ENCODE measurements around the gene GPC5.

GRCh38 chr13:80504521-80504817, 163.5 kb upstream of the SPRY2 start:
- PRO-cap, 6 experiments, result peak in 1 of 6 experiments; most common plus-strand start chr13:80504700 (in 1)
- RAMPAGE, long total RNA, 2 experiments, result no peak in any of the 2 experiments
- RRBS, result no CpG with 5 or more reads among the region's 3 CpGs

GRCh38 chr13:80716506-80716982, 375.6 kb upstream of the SPRY2 start:
- PRO-cap, 6 experiments, result no peak in any of the 6 experiments
- RAMPAGE, long total RNA, 2 experiments, result no peak in any of the 2 experiments
- RRBS, result no CpG with 5 or more reads among the region's 3 CpGs

- PRO-cap, 6 experiments, result peak in 2 of 6 experiments; most common plus-strand start chr13:80900756 (in 2); most common minus-strand start chr13:80900707 (in 1)
- RAMPAGE, long total RNA, 2 experiments, result no peak in any of the 2 experiments
Observed at GRCh38 chr13:80900650-80900936, 559.7 kb upstream of the SPRY2 start.

- PRO-cap, 6 experiments, result peak in 2 of 6 experiments; most common minus-strand start chr13:80969611 (in 2)
- RAMPAGE, long total RNA, 2 experiments, result no peak in any of the 2 experiments
- RRBS, result no CpG with 5 or more reads among the region's 4 CpGs
Observed at GRCh38 chr13:80969362-80969753, 628.4 kb upstream of the SPRY2 start.

DNA sequence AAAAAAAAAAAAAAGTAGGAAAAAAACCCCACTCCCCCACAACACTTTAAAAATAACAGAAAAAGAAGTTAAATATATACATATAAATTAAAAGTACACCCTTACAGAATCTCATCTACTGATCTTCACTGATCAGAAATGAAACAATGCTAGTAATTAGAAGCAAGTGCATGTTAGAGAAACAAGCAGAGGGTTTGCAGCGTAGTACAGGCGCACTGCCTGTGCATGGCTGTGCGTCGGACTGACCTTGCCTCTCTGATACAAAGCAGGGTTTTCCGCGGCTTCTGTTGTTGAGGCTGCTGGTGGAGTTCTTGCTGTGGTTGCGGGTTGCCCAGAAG, 547 bp downstream of the SLITRK1 start:
- PRO-cap, 6 experiments, result no peak in any of the 6 experiments
- RAMPAGE, long total RNA, 2 experiments, result no peak in any of the 2 experiments
- RRBS, result no CpG with 5 or more reads among the region's 7 CpGs

DNA sequence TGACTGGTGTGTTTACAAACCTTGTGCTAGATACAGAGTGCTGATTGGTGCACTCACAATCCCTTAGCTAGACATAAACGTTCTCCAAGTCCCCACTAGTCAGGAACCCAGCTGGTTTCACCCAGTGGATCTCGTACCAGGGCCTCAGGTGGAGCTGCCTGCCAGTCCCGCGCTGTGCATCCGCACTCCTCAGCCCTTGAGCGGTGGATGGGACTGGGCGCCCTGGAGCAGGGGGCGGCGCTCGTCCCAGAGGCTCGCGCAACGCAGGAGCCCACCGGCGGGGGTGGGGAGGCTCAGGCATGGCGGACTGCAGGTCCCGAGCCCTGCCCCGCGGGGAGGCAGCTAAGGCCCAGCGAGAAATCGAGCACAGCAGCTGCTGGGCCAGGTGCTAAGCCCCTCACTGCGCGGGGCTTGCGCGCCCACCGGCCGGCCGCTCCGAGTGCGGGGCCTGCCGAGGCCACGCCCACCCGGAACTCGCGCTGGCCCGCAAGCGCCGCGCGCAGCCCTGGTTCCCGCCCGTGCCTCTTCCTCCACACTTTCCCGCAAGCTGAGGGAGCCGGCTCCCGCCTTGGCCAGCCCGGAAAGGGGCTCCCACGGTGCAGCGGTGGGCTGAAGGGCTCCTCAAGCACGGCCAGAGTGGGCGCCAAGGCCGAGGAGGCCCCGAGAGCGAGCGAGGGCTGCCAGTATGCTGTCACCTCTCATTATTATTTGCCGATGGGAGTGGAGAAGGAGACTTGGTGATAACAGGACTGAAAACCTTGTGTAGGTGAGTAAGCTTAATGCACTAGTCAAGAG, 204.2 kb upstream of the SLITRK1 start:
- PRO-cap, 6 experiments, result no peak in any of the 6 experiments
- RAMPAGE, long total RNA, 2 experiments, result no peak in any of the 2 experiments
- RRBS, result no CpG with 5 or more reads among the region's 55 CpGs

DNA sequence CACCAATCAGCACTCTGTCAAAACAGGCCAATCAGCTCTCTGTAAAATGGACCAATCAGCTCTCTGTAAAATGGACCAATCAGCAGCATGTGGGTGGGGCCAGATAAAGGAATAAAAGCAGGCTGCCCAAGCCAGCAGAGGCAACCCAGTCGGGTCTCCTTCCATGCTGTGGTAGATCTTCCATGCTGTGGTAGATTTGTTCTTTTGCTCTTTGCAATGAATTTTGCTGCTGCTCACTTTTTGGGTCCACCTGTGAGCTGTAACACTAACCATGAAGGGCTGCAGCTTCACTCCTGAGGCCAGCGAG, 593.7 kb downstream of the SLITRK6 start:
- PRO-cap, 6 experiments, result no peak in any of the 6 experiments
- RAMPAGE, long total RNA, 2 experiments, result no peak in any of the 2 experiments
- RRBS, result no CpG with 5 or more reads among the region's 2 CpGs

DNA sequence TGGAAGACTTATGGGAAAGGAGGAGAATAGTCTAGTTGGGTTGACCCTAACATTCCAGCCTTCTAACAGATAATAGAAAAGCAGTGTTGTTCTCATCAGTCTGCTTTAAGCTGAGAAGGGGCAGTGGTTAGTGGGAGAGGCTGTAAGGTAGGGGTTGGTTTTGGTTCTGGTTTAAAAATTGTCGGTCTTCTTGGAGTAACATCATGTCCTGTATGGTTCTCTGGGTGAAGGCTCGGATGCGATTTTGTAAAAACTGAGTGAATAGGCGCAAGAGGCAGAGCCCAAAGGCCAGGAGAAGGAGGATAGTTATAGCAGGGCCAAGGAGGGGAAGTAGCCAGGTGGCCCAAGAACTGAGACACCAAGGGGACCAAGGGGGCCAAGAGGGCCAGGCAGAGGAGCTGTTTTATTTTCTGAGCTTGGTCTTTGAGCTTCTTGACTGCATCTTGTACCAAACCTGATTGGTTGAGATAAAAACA, 913.5 kb upstream of the SLITRK5 start:
- PRO-cap, 6 experiments, result no peak in any of the 6 experiments
- RAMPAGE, long total RNA, 2 experiments, result no peak in any of the 2 experiments
- RRBS, result no CpG with 5 or more reads among the region's 4 CpGs

GRCh38 chr13:91134454-91134786, 264.0 kb upstream of the GPC5 start:
- PRO-cap, 6 experiments, result no peak in any of the 6 experiments
- RAMPAGE, long total RNA, 2 experiments, result no peak in any of the 2 experiments
- RRBS, result no CpG with 5 or more reads among the region's 6 CpGs

DNA sequence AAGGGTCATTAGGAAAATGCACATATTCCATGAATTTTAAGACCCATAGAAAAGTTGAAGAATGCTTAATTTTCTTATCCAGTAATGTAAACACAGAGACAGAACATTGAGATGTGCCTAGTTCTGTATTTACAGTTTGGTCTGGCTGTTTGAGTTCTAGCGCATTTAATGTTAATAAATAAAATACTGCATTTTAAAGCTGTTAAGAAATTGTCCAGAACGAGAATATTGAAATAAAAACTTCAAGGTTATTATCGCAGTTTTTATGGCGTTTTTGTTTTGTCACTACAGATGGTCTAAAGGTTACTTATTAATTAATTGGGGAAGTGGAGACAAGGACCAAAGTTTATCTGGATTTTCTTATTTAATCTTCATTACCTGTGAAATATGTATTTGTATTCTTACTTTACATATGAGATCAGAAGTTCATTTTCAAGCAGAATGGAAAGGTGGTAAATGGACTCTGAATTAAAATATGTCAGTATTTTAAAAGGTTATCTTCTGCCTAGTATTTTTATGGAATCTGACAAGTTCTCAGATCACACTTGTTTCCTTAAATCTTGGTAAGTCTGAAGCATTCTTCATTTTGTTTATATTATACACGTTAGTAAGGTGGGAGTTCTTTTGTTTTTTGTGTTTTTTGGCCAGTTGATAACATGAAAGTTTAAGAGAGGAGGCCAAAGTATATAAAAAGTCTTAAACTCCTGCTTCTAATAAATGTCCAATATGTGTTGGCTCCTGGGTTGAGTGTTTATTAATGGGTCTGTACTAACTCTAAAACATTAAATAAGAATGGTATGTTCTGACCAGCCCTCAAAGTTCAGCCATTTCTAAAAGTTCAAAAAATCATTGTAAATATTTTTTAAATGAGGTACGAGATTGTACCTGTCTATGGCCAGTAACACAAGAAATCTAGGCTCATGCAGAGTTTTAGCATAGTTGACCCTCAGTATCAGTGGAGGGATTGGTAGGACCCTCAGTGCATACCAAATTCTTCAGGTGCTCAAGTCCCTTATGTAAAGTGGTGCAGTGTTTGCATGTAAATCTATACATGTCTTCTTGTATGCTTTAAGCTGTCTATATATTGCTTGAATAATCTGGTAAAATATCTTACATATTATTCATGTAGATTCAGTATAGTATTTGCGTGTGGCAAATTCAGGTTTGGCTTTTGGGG, 43.7 kb upstream of the GPC5 start:
- PRO-cap, 6 experiments, result no peak in any of the 6 experiments
- RAMPAGE, long total RNA, 2 experiments, result no peak in any of the 2 experiments
- RRBS, result no CpG with 5 or more reads among the region's 7 CpGs

GRCh38 chr13:91385361-91385664, 13.1 kb upstream of the GPC5 start:
- PRO-cap, 6 experiments, result no peak in any of the 6 experiments
- RAMPAGE, long total RNA, 2 experiments, result no peak in any of the 2 experiments
- RRBS, result no CpG with 5 or more reads among the region's 5 CpGs

- PRO-cap, 6 experiments, result peak in 2 of 6 experiments; most common plus-strand start chr13:91398631 (in 1); most common minus-strand start chr13:91398502 (in 2)
- RAMPAGE, long total RNA, 2 experiments, result no peak in any of the 2 experiments
- RRBS, result 1% methylated on average over 11 of the region's 73 CpGs
Observed at GRCh38 chr13:91398416-91399133, at the start of gene GPC5. TSS of gene GPC5 (plus strand) at chr13:91398621.

DNA sequence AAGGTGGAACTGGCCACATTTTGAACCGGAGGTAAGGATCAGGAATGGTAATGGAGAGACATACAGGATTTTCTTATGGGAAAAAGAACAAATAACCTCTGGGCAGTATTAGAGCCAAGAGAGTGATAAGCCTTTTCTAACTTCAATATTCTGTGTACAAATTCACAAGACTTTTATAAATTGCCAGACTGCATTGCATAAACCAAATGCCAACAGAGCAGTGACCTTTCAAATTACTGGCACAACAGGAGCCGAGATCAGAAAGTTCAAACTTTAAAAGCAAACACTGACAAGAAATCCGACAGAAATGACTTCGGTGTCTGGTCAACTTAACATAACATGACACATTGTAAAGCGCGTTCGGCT, 737.1 kb downstream of the GPC5 start:
- PRO-cap, 6 experiments, result no peak in any of the 6 experiments
- RAMPAGE, long total RNA, 2 experiments, result no peak in any of the 2 experiments
- RRBS, result no CpG with 5 or more reads among the region's 7 CpGs

- PRO-cap, 6 experiments, result no peak in any of the 6 experiments
- RAMPAGE, long total RNA, 2 experiments, result no peak in any of the 2 experiments
- RRBS, result no CpG with 5 or more reads among the region's 27 CpGs
Observed at GRCh38 chr13:92752375-92752971, 474.1 kb upstream of the GPC6 start.

GRCh38 chr13:93226404-93226672, 269 bp upstream of the GPC6 start:
- PRO-cap, 6 experiments, result peak in 1 of 6 experiments; most common minus-strand start chr13:93226503 (in 1)
- RAMPAGE, long total RNA, 2 experiments, result no peak in any of the 2 experiments
- RRBS, result no CpG with 5 or more reads among the region's 4 CpGs

GRCh38 chr13:94122305-94122759, 357.1 kb downstream of the DCT start:
- PRO-cap, 6 experiments, result no peak in any of the 6 experiments
- RAMPAGE, long total RNA, 2 experiments, result no peak in any of the 2 experiments
- RRBS, result no CpG with 5 or more reads among the region's 3 CpGs

GRCh38 chr13:94291811-94292535, 187.5 kb downstream of the DCT start:
- PRO-cap, 6 experiments, result no peak in any of the 6 experiments
- RAMPAGE, long total RNA, 2 experiments, result no peak in any of the 2 experiments
- RRBS, result no CpG with 5 or more reads among the region's 6 CpGs

DNA sequence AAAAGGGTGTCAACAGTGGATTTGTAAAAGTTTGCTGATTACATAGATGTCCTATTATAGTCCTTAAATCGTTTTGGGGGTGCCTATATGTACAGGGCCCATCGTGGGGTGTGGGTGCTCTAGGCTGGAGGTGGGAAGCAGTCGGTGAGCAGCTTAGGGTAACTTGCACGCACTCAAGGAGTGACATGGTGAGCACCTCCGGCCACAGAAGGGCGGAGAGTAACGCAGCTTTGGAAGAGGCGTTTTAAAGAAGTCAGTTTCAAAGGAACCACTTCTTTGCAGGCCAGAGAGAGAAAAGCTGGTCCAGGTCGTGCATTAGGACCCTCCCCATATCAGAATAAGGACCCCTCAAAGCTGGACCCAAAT, 363 bp downstream of the TGDS start:
- PRO-cap, 6 experiments, result no peak in any of the 6 experiments
- RAMPAGE, long total RNA, 2 experiments, result no peak in any of the 2 experiments
- RRBS, result no CpG with 5 or more reads among the region's 9 CpGs

- PRO-cap, 6 experiments, result no peak in any of the 6 experiments
- RAMPAGE, long total RNA, 2 experiments, result no peak in any of the 2 experiments
- RRBS, result no CpG with 5 or more reads among the region's 2 CpGs
Observed at GRCh38 chr13:94641339-94641606, 39.6 kb downstream of the GPR180 start.

- PRO-cap, 6 experiments, result no peak in any of the 6 experiments
- RAMPAGE, long total RNA, 2 experiments, result no peak in any of the 2 experiments
- RRBS, result 3% methylated on average over 22 of the region's 44 CpGs
Observed at GRCh38 chr13:94968353-94969147, 256.2 kb upstream of the SOX21 start.